HGPS cell (cell line): ENCODE data around the gene UHMK1.

GRCh38 chr1:161825959-161826535, 59.9 kb downstream of the ATF6 start:
- RRBS = no CpG with 5 or more reads among the region's 5 CpGs

DNA sequence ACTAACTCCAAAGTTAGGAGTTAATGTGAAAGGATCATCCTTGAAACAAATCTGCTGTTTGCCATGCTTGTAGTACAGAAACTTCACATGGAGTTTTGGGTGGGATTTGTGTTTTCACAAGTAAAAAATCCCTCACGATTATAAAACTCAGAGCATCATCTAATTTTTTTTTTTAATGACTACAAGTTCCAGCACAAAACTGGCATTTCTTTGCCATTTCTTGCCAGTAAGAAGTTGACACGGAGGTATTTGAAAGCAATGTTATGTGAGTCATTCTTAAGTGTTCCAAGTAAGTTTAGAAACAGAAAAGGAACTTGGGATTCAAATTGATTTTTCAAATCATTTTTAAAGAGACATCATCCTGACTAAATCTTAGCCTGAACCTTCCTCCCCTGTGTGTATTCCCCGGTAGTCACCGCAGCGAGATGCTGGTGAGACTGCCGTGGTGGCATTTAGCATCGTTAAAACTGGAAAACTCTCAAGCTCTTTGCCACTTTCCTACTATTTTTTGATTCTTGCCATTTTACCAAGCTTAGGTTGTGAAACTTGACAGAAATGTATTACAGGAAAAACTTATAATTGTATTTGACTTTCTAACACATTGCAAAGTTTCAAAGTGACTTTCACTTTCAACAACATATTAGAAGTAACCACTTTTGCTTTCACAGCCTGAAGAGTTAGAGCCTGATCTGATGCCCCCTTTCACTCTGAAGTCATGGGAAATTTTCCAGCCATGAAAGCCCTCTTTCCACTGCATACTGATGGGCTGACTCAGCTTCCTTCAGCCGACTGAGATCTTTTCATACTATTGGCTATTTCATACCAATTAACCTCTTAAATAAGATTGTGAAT, 61.5 kb downstream of the OLFML2B start:
- RRBS = no CpG with 5 or more reads among the region's 8 CpGs

GRCh38 chr1:161983714-161984280, 39.9 kb downstream of the OLFML2B start:
- RRBS = 89% methylated on average over 5 of the region's 33 CpGs

DNA sequence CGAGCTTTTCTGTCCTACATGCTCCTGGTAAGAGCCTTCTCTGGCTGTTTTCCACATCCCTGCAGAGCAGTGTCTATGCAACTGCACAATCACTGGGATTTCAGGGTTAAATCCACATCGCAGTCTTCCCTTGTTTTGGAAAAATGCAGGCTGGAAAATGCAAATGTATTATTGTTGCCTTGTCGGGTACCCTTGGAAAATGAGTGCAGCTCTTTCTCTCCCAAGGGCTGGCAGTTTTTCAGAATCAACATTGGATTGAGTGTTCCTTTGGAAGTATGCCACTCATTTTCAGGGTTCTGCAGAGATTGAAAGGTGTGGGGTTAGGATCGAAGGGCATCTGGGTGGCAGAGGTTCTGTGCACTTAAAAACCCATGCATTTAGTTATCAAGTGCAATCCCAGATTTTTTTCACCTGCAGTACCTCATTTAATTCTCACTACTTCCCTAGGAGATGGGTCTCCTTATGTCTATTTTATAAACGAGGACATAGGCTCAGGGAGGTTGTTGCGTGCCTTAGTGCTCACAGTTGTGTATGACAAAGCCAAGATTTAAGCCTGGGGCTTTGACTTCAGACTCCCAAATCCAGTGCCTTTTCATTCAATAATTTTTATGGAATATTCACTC, 3.4 kb downstream of the NOS1AP start:
- RRBS = no CpG with 5 or more reads among the region's 6 CpGs

- RRBS = no CpG with 5 or more reads among the region's 2 CpGs
Observed at GRCh38 chr1:162088594-162088907, 19.1 kb downstream of the NOS1AP start.

GRCh38 chr1:162215730-162216289, 146.3 kb downstream of the NOS1AP start:
- RRBS = no CpG with 5 or more reads among the region's 7 CpGs

DNA sequence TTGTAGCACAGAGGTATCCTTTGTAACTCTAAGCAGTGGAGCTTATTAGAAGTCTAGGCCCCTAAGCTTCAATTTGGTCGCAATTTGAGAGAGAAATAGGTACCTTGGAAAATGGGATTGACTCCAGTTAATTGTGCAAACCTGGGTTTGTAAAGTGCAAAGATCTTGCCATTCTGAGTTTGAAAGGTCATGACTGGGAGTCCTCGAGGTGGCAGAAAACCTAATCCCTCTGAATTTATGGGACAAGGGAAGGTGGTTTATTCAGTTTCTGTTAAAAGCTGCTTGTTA, 144.7 kb downstream of the SPATA46 start:
- RRBS = no CpG with 5 or more reads among the region's 2 CpGs

- RRBS = no CpG with 5 or more reads among the region's 7 CpGs
Observed at GRCh38 chr1:162235149-162235868, 141.3 kb downstream of the SPATA46 start.

- RRBS = no CpG with 5 or more reads among the region's 5 CpGs
Observed at GRCh38 chr1:162386066-162386958, 4.8 kb downstream of the C1orf226 start.

DNA sequence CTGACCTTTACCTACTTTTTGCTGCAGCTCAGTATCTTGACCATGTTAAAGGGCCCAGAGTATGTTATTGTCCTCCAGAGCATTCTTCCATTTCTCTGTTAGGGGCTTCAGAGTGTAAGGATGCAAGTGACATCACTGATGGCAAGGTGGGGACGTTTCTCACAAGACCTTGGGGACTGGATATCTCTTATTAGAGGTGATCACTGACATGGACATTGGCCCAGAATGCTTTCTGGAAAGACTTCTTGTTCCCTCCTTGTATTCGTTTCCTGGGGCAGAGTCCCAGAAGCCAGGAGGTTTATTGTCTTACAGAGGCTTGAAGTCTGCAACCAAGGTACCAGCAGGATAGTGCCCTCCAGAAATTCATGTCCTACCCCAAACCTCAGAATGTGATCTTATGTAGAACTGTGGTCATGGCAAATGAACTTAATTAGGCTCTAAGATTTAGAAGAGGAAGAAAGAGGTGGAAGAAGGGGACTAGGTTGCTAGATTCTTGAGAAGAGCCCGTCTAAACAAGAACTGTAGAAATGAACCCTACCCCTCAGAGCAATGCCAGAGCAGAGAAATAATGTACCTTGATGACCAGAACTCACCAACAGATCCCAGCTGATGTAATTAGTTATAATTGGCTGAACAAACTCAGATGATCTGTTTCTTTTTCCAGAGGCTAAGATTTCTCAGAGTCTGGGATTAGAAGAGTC, 9.9 kb upstream of the SH2D1B start:
- RRBS = no CpG with 5 or more reads among the region's 3 CpGs

GRCh38 chr1:162497464-162497930, at the start of gene UHMK1:
TSS of gene UHMK1 (plus strand) at chr1:162497818.
- RRBS = 3% methylated on average over 6 of the region's 20 CpGs

DNA sequence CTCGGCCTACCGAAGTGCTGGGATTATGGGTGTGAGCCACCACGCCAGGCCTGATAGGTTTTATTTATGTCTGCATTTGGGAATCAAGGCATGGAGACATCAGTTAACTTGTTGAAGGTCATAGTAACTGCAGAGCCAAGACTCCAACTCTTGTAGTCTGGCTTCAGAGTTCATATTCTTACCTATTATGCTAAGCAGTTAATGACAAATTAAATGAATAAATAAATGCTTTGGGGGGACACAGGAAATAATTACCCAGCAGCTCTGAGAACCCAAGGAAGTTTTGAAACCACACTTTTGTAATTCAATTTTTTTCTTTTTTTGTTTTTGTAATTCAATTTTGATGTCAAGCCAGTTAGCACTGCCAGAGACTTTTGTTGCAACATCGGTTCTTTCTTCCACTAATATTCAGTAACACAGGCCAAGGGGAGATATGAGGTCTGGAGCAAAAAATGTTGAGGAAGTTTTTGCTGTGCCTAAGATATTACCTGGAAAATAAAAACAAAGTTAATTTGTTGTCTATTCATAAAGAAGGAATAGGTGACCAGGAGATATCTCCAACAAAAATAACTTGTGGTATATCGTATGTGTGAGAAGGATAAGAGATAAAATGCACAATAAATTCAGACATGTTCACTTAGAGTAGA, 9.2 kb upstream of the UAP1 start:
- RRBS = no CpG with 5 or more reads among the region's 5 CpGs

DNA sequence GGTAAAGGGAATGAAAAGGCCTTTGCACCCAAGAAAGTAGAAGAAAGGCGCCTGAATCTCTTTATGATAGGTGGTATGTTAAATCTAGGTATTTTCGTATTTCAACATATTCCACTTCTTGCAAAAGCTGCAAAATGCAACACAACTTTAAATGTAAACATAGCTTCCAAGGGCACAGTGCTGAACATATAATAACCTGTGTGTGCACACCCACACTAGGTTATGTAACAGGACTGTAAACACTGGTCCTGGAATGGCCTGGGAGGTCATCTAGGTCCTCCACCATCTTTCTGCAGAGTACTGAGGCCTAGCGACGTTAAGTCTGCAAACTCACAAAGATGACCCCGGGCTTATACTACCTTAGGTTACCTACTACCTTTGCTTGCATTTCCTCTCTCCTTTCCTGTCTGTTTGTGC, 988 bp upstream of the UAP1 start:
- RRBS = no CpG with 5 or more reads among the region's 5 CpGs

DNA sequence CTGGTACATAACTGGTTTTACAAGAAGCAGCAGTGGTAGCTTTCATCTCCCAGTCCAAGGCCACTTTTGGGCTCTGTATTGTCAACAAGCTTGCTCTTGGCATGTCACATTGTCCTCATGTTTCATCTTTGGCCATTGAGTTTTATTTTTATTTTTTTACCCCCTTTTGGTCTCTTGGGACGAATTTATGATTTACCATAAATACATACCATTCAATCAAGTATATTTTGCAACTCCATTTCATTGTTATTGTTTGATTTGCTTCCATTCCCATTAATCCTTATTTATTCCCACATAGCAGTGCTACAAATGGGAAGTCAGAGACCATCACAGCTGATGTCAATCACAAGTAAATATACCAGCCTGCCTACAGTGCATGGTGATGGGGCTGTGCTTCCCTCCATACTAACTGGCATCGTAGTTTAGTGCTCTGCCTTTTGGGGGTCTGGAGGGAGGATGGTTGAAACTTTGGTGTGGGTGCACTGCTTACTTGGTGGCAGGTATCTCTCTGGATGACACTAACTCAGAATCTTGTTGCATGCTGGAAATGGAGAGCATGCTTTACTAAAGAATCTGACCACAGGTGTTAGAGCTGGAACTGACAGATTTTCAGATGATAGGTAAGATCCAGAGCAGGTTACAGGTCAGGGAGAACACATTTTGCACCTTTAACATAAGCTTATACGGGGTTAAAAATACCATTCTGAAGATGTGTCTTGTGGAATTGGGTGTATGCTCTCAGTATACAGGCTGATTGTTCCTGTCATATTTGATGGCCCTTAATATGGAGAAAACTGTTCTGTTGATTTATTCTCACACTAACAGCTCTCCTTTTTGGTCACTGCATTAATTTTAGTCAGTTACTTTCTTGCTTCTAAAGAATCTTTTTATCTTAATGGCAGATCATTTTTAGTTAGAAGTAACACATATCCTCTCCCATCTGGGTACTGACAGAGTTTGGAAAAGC, 31.2 kb downstream of the UAP1 start:
- RRBS = no CpG with 5 or more reads among the region's 3 CpGs

- RRBS = no CpG with 5 or more reads among the region's 5 CpGs
Observed at GRCh38 chr1:162634276-162635021, 2.2 kb downstream of the DDR2 start.

DNA sequence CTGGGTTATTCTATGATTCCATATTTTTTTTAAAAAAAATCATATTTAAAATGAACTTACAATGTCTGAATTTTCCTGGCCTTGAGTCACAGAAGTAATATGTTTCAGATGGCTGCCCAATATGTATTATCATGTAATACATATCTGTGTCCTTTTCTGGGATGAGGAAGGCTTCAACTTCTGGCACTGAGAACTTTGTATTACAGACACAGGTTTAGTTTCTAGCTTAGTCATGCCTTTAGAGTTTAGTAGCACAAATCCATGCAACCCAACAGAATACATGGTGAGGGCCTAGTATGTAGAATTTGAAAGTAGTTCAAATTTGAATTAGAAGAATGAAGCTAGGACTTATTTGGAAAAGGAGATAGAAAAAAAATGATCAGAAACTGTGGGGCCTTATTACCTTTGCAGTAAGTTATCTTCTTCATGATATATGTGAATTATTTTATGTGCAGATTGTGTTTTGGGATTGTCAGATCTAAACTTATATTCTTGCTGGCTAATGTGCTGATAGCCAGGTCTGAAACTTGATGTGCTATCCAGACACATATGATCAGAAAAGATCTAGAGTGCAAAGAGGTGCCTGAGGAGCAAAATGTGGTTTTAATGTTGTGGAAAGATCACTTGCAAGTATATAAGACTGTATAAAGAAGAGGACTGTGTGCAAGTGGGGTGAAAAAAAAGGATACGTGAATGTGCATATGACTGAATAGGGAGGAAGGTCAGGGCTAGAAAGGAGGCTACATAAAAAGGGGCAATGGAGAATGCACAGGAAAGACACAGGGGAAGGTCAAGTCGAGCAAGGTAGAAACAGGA, 7.6 kb upstream of the HSD17B7 start:
- RRBS = no CpG with 5 or more reads among the region's 2 CpGs

DNA sequence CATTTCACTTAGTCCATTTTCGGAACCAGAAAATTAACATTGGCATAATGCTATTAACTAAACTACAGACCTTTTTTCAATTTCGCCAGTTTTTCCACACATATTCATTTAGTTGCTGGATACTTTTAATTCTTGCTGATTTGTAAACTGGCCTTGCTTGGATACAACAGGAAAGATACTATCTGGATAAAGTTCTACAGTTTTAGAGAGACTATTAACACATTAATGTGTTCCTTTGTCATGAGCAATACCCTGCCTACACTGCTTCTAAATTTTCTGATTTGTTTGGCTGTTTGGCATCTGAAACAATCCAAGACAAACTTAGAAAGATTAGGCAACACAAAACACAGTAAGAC, 5.7 kb upstream of the HSD17B7 start:
- RRBS = no CpG with 5 or more reads among the region's 2 CpGs

DNA sequence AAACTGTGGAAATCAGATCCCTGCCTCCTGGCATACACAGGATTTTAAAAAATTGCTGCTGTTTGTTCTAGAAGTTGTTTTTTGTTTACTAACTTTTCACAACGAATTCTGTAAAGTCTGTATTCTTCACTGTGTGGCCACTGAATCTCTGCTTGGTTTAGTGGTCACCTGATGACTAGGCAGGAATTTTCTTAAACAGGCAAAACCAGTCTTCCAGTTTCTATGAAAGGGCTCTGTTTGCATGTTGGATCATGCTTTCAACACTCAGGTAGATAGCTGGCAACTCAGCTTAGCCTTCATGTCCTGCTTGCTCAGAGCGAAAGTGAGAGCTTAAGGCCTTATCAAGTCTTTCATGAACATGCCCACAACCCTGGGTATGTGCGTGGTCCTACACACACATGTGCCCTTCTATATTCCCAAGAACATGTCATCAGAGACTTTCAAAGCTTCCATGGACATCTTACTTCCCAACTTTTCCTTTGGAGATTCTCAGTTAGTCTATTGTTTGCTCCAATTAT, 52.4 kb upstream of the CCDC190 start:
- RRBS = no CpG with 5 or more reads among the region's 3 CpGs

DNA sequence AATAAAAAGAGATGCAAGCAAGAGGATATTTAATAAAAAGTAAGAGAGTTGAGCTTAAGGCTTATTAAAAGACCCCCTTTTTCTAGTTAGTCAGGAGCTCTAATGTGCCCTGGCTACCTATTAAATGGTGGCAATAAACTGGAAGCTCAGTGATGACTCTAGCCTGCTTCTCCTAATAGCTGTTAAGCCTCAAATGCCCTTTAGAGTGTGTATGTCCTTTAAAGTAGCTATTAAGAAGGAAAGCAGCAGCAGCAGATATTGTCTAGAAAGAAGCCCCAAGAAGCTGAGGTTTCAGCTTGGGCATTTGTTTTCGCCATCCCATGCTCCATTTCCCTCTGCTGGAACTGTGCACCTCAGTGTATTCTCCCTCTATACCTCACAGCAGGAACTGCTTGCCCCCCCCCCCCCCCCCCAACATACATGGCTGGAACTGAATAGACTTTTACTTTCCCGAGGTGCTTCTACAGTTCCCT, 2.3 kb downstream of the RGS4 start:
- RRBS = no CpG with 5 or more reads among the region's 2 CpGs

- RRBS = no CpG with 5 or more reads among the region's 11 CpGs
Observed at GRCh38 chr1:164560148-164560568, 1.2 kb downstream of the PBX1 start.